Foreskin keratinocyte (primary cell): ENCODE results near the gene TMED5.

GRCh38 chr1:91924066-91924696, 25.0 kb upstream of the BRDT start:
- RAMPAGE, total RNA: no peak

- RAMPAGE, total RNA: no peak
Observed at GRCh38 chr1:91948278-91948942, 791 bp upstream of the BRDT start.

GRCh38 chr1:92360069-92360469, 61.2 kb downstream of the RPAP2 start:
- RAMPAGE, total RNA: no peak

GRCh38 chr1:92476167-92476783, 10.4 kb downstream of the GFI1 start:
- RAMPAGE, total RNA: no peak

- RAMPAGE, total RNA: no peak
Observed at GRCh38 chr1:92483466-92484363, 3.0 kb downstream of the GFI1 start.

GRCh38 chr1:92588385-92589166, 101.9 kb upstream of the GFI1 start:
- RAMPAGE, total RNA: no peak

- RAMPAGE, total RNA: no peak
Observed at GRCh38 chr1:92672225-92672851, 112.6 kb downstream of the EVI5 start.

DNA sequence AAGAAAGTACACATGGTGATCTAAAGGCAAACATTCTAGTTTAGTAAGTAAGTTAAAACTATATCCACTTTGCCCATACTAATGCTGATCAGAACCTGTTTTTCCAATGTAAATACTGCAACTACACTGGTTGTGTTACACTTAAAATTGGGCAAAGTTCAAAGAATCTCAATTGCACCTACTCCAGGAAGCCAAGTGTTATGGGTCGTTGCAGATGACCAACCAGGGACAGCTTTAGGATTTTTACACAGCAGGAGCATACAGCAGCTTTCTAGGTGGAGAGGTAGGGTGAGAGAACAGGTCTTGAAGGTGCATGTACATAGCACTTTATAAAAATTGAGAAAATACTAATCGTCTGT, 14.5 kb upstream of the RPL5 start:
- RAMPAGE, total RNA: no peak

GRCh38 chr1:92886917-92887351, 55.1 kb downstream of the RPL5 start:
- RAMPAGE, total RNA: no peak

GRCh38 chr1:93179461-93180589, at the start of gene TMED5:
TMED5 (minus strand) TSS chr1:93180413.
- RAMPAGE, total RNA: start-site peak on the minus strand at chr1:93180391-93180438, 770 and 720 reads in 2 replicates

DNA sequence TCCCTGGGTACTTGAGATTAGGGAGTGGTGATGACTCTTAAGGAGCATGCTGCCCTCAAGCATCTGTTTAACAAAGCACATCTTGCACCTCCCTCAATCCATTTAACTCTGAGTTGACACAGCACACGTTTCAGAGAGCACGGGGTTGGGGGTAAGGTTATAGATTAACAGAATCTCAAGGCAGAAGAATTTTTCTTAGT, 68.3 kb upstream of the DR1 start:
- RAMPAGE, total RNA: no peak

GRCh38 chr1:93330884-93331229, 14.8 kb upstream of the DR1 start:
- RAMPAGE, total RNA: no peak

DNA sequence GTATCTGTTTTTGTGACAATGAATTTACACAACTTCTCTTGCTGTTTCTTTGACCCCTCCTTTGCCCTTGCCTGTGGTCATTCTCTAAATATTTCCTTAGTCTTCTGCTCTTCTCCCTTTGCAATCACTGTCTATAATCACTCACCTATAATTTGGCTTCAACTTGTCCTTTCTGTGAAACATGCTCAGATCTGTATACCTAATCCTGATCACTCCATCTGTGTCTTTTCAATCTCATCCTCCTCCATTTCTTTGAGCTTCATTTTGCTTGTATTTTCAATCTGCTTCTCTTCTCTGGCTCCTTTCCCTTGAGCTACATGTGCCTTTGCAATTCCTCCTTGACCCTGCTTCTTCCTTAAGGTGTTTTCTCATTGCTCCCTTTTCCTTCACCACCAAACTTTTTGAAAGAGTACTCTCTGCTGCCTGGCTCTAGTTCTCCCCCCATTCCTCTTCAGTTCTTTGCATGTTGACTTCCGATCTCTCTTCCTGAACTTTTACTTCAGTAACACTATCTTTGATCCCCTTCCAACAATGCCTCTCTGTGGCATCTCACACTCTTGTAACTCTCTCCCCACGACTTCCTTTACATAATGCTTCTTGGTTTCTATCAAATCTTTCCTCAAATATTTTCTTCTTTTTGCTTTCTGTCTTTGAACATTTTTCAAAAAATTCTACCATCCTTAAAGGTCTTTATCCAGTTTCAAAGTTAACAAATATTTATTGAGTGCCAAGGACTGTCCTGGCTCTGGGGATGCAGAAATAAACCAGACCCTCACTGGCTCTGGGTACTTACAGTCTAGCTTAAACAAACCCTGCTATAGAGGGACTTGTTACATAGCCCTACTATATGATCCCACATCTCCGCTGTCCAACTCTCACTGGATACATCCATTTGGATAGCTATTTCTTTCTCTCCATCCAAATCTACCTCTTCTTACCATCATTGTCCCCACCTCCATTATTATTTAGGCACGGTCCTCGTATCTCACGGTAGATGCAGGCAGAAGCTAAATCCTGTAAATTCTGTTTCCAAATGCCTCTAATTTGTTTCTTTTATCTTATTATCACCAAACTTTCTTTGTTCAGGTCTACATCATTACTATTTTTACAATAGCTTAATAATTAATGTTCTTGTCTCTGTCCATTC, 4.7 kb upstream of the DR1 start:
- RAMPAGE, total RNA: no peak

DNA sequence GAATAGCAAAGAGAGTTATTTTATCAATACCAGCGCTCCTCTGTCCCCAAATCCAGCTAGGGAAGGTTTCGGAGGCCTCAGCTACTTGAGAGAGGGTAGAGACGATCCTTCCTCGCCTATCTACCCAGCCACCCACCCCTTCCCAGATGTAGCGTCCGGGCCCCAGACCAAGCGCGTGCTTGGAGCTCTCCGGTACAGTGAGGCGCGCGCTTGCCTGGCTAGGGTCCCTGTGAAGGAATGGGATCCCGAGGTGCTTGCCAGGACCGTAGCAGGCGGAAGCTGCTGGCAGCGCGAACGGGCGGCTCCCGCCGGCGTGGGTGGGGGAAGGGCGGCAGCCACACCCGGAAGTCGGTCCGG, 219 bp upstream of the DR1 start:
- RAMPAGE, total RNA: no peak

DNA sequence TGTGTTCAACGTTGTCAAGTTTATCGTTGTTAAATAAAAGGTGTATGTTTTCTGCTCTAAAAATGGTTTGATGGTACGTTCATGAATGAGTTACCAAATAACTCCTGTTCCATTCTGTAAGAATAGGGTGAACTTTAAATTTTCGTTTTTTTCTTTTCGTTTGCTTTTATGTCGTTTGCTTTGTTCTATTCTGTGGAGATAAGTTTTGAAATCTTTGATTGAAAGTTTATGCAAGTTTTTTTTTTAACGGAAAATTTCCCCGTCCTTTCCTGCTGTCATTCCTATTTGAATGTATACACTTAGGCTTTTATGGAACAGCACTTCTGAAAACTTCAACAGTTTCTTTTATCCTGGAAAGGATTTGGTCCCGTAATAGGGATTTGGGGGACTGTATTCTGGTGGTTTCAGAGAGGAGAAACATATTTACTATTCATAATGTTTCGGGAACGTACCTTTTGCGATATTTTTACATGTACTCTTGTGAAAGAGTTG, 1.7 kb downstream of the DR1 start:
- RAMPAGE, total RNA: no peak

DNA sequence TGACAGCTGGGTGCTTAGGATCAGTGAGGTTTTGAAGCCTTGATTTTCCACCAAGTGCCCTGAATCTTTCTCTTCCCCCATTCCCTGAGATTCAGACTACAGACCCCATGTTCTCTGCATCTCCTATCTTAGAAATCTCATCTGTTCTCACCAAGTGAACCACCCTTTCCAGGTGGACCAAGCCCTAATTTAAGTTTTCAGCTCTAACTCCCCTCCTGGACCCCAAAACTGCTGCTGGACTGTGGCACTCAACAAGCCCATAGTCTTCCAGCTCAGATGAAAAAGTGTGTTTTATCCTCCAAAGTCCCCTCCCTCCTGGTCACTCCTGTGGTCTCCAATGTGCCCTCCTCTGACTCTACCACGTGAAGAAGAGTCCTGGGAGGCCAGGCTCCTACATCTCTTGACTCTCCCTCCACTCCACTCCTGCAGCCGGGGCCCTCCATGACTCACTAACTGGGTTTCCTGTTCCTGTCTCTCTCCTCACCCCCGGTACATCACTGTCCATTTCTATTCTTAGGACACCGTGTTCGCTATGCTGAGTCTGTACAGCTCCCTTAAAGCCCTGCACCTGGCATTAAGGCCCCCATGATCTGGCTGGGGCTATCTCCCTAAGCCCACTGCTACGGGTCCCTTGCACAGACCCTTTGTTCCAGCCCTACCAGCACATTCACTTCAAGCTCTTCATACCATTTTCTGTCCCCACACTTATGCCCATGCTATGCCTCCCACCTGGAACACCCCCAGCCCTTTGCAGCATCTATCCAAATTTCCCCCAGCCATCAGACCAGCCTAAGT, 93.5 kb downstream of the BCAR3 start:
- RAMPAGE, total RNA: no peak

DNA sequence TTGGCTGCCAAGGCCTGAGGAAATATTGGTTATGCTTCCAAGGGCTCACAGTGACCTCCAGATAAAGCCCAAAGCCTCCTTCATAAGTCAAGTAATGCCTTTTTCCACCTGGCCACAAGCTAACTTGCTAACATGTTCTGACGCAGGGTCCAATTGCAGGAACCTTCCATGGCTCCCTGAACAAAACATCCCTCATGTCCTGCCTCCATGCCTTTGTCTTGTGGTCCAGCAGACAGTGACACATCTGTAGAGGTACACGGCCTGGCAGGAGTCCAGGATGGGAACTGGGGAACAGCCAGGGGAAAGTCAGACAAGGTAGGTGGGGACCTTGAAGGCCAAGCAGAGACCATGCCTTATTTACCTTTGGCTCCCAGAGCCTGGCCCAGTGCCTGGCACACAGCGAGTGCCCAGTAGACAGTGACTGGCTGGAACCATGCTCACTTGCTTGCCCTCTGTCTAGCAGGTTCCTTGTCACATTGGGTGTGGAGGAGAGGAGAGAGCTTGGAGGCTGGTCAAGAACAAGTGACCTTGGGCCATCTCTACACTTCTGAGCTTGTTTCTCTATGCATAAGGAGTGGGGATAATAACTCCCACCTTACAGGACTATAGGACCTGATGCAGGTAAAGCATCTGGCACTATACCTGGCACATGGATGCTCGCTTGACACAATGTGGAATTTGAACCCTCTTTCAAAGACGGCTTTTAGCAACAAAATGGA, 81.0 kb downstream of the BCAR3 start:
- RAMPAGE, total RNA: no peak

- RAMPAGE, total RNA: no peak
Observed at GRCh38 chr1:93614748-93615636, 66.6 kb downstream of the BCAR3 start.

DNA sequence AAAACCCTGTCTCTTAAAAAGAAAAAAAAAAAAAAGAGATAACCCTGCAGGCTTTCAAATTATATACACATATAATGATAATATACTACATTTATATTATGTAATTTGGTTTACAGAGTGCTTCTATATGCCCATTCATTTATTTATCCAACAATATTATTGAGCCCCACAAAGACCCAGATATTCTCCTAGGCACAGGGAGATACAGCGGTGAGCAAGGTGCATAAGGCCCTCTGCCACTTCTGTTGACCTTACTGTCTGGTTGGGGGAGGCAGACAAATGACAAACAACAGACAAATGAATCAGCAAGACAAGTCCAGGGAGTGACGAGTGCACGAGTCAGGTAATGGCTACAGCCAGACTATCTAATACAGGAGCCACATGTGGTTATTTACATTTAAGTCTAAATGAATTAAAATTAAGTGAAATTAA, 21.9 kb upstream of the BCAR3 start:
- RAMPAGE, total RNA: no peak

- RAMPAGE, total RNA: no peak
Observed at GRCh38 chr1:94061459-94061762, 59.5 kb downstream of the ABCA4 start.